Mesenchymal stem cell of the bone marrow (primary cell): ENCODE data around the gene ACO2.

- CAGE, long polyA plus RNA: no peak
Measured at GRCh38 chr22:40031629-40032351, 37.0 kb downstream of the FAM83F start.

DNA sequence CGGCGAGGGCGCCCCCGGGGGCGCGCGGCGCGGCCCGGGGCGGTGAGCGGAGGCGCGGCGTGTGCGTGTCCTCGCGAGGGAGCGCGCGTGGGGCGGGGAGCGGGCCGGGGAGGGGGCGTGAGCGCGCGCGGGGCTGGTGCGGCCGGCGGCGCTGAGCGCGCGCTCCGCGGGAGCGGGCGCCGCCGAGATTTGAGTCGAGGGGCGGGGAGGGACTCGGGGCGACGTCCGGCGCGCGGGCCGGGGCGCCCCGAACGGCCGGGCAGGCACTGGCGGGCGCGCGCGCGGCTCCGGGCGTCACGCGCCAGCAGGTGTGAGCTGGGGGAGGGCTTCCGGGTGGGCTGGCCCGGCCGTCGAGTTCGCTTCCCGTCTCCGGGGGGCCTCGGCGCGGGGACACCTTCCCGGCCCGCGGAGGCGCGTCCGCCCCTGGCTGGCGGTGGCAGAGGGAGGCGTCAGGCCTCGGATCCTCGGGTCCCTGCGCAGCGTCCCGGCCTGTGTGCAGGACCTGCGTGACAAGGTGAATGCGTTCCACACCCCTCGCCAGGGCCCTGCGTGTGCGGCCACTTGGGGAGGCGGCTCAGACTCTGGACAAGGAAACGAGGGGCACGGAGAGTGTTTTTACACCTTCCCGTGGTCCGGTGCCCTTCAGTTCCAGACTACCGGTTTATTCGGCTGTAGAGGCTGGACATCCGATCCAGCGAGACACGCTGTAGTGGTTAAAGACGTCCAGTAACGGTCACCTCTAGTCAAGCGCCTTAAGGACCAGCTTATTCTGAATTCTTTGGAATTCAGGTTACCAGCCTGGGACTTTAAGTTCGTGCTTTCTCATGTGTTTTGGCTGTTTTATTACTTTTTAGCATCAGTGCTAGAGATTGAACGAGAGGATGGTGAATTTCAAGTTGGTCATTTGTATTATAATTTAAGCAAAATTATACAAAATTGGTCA is 50.6 kb downstream of the FAM83F start:
- CAGE, long polyA plus RNA: no peak

DNA sequence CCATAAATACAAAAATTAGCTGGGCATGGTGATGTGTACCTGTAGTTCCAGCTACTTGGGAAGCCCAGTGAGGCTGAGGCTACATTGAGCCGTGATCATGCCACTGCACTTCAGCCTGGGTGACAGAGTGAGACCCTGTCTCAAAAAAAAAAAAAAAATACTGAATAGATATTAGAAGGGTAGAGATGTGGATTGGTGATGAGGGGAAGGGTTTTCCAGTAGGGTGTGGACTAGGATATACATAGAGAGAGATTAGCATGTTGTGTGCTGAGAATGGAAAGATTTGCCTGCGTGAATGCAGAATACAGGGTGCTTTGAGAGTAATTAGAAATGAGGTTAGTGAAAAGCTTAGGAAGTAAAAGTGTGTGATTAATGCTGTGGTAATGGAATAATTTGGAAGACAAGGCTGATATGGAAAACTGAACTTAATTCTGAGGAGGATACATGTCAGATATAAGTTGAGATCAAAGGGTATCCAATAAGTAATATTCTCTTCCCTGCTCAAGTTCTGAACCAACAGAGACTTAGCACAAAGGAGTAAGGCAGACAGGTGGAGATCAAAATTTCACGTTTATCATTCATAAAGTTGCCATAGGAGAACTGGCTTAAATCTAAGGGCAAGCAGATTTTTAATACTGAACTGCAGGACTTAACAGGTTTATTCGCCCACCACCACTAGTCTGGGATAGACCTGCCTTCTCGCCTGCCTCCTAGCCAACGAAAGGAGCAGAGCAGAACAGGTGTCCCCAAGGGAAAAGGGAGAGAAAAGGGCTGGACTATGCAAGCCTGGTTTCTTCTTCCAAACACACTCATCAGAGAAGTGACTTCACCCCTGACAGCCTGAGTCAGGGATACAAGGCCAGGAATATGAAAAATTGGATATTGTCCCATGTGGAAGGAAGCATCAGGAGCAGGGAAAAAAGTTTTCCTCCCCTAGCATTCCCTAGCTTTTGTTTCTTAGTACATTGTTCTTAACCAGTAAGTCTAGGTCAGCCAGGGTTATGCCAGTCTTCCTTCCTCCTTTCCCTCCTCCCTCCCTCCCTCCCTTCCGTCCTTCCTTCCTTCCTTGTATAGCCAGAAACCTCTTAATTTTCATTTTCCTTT is 57.2 kb upstream of the TNRC6B start:
- CAGE, long polyA plus RNA: no peak

- CAGE, long polyA plus RNA: no peak
Measured at GRCh38 chr22:40178964-40179498, 1.3 kb downstream of the TNRC6B start.

GRCh38 chr22:40323409-40324446 is 22.6 kb upstream of the ADSL start:
- CAGE, long polyA plus RNA: no peak

GRCh38 chr22:40426102-40426599 is 55.8 kb downstream of the SGSM3 start:
- CAGE, long polyA plus RNA: no peak

GRCh38 chr22:40508278-40508705 is 128.2 kb downstream of the MRTFA start:
- CAGE, long polyA plus RNA: no peak

GRCh38 chr22:40732547-40733139 is 53.4 kb downstream of the MCHR1 start:
- CAGE, long polyA plus RNA: no peak

DNA sequence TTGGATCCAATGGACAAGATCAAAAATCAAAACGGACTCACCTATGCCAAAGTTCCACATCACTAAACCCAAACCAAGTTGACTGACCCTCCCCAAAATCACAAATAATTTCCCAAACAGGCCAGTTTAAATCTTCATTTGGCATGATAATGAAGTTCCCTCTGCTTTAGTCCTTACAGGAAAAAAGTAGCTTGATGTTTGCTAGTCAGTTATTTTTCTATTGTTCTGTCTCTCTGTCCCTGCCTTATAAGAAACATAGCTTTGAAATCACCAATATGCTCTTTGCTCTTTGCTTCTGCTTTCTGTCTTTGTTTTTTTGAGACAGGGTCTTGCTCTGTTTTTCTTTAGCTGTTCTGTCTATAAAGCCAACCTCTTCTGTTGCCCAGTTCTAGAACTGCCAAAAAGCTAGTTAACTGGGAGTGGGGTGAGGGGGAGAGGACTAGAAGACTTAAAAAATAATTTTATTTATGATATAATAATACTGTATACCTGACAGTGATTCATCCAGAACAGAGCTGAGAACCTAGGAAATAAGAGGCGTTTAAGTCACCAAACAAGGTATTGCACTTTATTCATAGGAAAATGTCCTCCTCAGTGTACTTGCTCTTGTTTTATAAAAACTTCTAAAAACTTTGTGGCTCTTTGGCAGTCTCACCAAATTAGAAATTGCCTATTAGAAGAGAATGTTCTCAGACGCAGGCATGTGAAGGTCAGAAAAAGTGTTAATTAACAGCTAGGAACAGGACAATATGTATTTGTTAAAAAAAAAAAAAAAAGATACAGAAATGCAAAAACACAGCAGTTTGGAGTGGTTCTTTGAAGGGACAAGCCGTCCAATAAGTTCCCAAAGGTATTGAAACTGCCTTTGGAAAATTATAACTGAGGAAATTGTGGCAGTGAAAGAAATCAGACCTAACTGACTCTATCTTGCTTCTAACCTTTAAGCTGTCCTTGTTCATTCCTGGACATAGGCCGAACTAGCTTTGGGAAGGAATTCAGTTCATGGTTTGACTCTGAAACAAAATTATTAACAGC is 68.1 kb downstream of the SLC25A17 start:
- CAGE, long polyA plus RNA: no peak

DNA sequence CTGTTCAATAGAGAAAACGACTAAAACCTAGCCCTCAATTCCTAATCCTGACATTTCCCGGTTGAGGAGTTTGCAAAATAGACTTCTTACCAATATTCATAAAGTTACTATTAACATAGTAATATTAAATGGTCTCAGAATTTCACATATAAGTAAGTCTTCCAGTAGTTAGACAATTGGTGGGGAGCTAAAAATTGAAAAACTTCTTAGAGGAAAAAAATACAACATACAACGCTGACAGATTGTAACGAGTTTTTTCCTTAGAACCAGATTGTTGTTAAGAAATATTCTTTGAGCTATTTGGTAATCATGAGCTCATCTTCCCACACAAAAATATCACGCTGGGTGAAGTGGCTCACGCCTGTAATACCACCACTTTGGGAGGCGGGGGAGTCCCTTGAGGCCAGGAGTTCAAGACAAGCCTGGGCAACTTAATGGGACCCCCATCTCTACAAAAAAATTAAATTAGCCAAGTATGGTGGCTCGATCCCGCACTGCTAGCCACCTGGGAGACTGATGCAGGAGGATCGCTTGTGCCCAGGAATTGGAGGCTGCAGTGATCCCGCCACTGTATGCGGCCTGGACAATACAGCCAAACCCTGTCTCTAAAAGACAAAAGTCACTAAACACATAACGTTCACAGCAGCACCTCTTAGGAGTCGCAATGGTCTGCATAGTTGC is 1.5 kb downstream of the ST13 start:
- CAGE, long polyA plus RNA: no peak

- CAGE, long polyA plus RNA: no peak
Measured at GRCh38 chr22:41093910-41094660, 1.7 kb downstream of the EP300 start.

DNA sequence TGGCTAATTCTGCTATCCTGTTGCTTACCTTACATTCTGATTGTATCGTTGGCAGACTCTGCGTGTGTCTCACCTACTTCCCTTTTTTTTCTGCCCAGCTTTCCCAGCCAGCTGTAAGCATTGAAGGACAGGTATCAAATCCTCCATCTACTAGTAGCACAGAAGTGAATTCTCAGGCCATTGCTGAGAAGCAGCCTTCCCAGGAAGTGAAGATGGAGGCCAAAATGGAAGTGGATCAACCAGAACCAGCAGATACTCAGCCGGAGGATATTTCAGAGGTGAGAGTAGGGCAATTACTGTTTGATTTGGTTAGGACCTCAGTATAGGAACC is 53.4 kb upstream of the L3MBTL2 start:
- CAGE, long polyA plus RNA: no peak

GRCh38 chr22:41178980-41179581 is 26.0 kb upstream of the L3MBTL2 start:
- CAGE, long polyA plus RNA: no peak

- CAGE, long polyA plus RNA: no peak
Measured at GRCh38 chr22:41180563-41181372, 24.3 kb upstream of the L3MBTL2 start.

GRCh38 chr22:41181815-41182231 is 23.3 kb upstream of the L3MBTL2 start:
- CAGE, long polyA plus RNA: no peak

- CAGE, long polyA plus RNA: no peak
Measured at GRCh38 chr22:41260687-41261520, 20.2 kb upstream of the CHADL start.

DNA sequence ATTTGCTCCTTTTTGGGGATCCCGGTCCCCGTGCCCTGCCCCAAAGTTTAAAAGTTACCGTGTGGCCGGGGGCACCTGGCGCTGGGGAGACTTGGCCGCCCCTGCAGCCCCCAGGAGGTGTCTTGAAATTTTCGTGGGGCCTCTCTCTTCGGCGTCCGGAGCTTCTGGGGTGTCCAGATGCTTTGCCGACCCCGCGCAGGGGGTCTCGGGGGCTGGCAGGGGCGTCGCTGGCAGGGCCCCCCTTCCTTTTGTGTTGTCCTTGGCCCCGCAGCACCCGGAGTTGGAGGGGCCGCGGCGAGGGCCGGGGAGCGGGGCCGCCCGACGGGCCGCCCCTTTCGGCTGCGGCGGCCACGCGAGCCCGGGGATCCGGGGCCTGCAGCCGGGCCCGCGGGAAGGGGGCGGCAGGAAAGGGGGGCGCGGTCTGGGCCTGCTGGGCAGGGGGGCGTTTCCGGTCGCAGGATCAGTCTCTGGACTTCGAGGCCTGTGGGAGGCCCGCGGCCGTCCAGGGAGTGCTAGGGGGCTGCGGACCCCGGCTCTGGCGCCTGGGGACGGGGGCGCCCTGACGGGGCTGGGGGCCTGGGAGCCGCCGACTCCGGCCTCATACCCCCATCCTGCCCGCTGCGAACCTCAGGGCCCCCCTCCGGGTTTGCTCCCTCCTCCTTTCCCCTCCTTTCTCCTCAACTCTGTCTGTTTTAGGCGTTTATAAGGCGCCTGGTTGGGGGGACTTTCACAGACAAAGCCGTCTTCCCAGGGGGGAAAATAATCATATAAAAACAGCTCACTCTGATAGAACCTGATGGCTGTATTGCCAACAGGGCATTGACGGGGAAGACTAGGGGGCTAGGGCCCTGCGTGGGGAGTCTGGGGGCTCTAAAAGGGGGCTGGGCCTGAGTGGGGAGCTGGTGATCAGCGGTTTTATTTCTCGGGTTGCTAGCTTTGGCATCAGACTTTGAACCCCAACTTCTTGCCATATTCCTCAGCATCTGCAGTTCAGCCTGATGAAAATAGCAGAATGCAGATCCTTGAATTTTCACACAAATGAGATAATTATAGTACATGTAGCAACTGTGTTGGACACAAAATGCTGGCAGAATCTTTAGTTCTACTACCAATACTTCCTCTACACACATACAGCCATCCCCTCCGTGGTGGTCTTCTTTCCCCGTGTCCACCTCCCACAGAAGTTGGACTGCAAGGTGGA is 1.1 kb downstream of the ZC3H7B start:
- CAGE, long polyA plus RNA: no peak

- CAGE, long polyA plus RNA: no peak
Measured at GRCh38 chr22:41382093-41382611, 410 bp downstream of the TEF start.

DNA sequence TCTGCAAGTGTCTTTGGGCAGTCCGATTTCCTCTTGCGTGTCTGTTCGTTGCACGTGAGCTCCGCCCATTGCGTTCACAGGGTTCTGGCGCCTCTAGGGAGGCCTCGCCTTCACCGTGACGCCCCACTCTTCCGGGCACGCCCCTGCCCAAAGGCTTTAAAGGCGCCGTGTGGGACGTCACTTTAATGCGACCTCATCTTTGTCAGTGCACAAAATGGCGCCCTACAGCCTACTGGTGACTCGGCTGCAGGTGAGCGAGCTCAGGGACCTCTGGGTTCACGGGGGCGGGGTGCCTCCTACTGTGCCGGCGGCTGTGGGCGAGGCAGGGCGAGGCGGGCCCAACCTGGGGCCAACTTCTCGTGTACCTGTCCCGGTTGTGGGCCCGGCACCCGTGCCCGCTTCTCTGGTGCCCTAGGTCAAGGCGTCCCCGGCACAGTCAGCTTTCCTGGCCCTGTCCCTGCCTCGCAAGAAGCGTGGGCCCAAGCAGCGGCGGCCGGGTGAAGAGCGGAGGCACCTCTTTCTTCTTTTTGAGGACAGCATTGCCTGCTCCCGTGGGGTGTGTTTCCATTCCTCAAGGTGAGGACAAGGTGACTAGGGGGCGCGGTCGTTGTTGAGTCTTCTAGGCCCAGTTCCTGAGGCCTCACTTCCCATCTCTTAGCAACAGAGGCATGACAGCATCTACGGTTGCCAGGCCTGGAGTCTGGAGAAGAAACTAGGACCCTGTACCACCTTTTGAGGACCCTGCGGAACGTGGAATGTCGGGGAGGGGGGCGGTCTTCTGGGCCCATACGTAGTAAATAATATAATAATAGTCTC is at the start of gene ACO2:
Gene ACO2 (plus strand): TSS at position 185 of the 816 bp plus-strand sequence.
- CAGE, long polyA plus RNA: no peak

DNA sequence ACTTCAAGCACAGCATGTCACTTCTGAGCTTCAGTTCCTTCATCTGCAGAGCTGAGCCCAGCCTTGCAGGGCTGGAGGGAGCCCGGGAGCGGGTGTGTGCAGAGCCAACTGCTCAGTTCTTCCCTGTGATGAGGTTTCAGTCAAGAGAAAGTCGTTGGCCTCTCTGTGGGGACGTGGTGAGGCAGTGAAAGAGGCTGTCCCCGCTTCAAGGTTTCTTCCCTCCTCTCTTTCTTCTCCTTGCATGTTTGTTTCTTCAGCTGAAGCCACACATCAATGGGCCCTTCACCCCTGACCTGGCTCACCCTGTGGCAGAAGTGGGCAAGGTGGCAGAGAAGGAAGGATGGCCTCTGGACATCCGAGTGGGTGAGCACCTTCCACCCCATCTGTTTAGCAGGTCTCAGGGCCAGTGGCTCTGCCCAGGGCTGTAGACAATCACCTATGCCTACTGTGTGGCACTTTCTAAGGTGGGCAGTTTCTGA is 24.3 kb downstream of the POLR3H start:
- CAGE, long polyA plus RNA: no peak